ENCODE measurements around a stretch of chr18.

GRCh38 chr18:50656894-50657580 lies 97.2 kb downstream of the MAPK4 start:
- PRO-cap: no peak
- RRBS, 2 experiments: no CpG with 5 or more reads among the region's 9 CpGs

- PRO-cap: no peak
- RRBS, 2 experiments: no CpG with 5 or more reads among the region's 8 CpGs
These were observed 102.9 kb downstream of the MRO start for GRCh38 chr18:50716734-50717537.

- PRO-cap: no peak
- RRBS, 2 experiments: no CpG with 5 or more reads among the region's 1 CpG
These were observed 23.0 kb upstream of the MRO start for GRCh38 chr18:50842751-50843348.

DNA sequence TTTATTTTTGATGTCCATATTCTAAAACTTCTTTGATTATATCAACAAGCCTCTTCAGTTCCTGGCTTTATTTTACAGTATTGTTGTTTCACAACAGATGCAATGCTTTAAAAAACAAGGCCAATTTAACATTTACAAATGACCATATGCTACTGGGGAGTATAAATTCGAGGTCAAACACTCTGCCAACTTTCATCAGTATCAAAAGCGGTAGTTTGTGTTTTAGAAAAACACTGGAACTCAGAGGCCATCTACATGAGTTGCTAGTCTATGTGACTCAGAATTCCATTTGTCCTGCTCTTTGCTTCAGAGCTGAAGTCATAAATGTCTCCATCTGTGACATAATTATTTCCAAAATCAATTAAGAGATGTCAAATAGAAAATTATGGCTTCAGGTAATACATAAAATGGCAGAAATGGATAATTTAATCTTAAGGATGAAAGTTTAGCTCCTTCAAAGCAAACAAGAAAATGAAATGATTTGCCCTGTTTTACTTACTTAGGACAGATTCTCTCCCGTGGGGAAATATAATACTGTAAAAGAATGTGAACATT lies 3.8 kb downstream of the MEX3C start:
- PRO-cap: no peak
- RRBS, 2 experiments: no CpG with 5 or more reads among the region's 3 CpGs

GRCh38 chr18:51211738-51212204 lies 14.3 kb upstream of the MEX3C start:
- PRO-cap: no peak
- RRBS, 2 experiments: no CpG with 5 or more reads among the region's 1 CpG

GRCh38 chr18:54357134-54357741 lies 420 bp downstream of the STARD6 start:
- PRO-cap: bidirectional peak, plus-strand start at chr18:54357439, minus-strand start at chr18:54357452; bidirectional peak, plus-strand start at chr18:54357636, minus-strand start at chr18:54357590
- RRBS, 2 experiments: 2% methylated on average over 6 of the region's 21 CpGs

- PRO-cap: no peak
- RRBS, 2 experiments: no CpG with 5 or more reads among the region's 5 CpGs
These were observed 59.6 kb upstream of the DYNAP start for GRCh38 chr18:54531283-54532056.

- PRO-cap: no peak
- RRBS, 2 experiments: no CpG with 5 or more reads among the region's 3 CpGs
These were observed 228.3 kb upstream of the CCDC68 start for GRCh38 chr18:55187567-55188044.

GRCh38 chr18:55413364-55413919 lies 174.6 kb downstream of the TCF4 start:
- PRO-cap: no peak
- RRBS, 2 experiments: no CpG with 5 or more reads among the region's 1 CpG

DNA sequence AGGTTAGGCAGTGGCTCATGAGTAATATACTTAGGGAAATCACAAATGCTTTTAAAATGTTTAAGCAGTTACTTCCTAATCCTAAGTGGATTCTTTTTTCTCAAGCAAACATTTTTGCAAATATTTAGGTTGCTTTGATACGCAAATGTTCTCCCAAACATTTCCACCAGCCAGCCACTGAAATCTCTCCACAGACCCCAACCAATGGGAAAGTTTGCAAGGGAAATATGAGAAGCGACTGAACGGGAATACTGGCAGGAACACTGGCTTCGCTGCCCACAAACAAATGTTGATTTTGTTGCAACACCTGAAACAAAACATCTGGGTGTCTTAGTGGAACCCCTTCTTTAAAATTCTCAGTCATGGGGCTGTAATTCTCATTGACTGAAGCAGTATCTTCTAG lies 168.4 kb downstream of the TCF4 start:
- PRO-cap: no peak
- RRBS, 2 experiments: no CpG with 5 or more reads among the region's 4 CpGs

DNA sequence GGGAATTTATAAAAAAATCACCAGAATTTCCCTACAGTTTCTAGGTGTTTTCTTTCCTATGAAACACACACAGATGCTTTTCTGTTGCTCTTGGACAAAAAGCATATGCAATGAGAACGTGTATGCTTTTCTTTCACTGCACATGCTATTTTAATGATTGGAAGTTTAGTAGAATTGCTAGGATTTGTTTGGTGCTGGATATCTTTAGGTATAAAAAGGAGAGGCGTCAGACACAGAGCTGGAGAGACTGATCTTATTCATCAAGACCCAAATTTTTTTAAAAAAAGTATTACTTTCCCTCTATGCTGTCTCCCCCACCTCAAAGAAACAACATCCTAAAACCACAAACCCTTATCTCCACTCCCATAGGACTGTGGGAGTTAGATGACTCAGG lies 144.0 kb upstream of the TCF4 start:
- PRO-cap: no peak
- RRBS, 2 experiments: no CpG with 5 or more reads among the region's 2 CpGs

GRCh38 chr18:55781284-55781915 lies 193.4 kb upstream of the TCF4 start:
- PRO-cap: no peak
- RRBS, 2 experiments: no CpG with 5 or more reads among the region's 6 CpGs

DNA sequence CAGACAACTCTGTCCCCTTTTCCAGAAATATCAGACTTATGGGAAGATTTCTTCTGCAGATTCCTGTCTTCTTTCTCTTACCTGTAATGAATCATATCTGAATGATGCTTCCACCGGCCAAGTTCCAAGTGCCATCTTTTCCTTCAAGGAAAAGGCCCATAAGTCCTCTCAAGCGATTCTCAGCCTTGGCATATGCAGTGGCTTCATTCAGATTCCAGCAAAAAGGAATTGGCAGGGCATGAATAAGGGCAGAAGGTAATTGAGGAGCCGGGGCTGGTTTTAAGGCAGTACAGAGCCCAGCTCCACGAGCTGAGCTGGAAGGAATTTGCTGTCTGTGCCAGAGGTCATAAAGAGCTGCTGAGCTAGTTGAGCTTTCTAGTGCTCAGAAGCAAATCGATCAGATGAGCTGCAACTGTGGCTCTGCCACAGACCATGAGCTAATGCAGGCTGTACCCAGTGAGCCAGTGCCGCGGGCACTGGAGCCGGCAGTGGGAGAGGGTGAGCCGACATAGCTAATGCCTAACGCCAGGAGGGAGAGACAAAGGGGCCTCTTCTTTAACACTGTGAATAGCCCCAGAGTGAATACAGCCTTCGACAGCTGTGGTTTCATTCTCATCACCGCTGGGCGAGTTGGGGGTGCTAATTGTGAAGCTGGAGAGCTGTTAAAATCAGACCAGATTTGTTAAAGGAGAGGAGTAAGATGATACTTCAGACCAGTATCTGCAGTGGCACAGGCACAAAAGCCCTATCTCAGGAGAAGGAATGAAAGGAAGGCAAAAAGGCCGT lies 410.0 kb upstream of the TCF4 start:
- PRO-cap: no peak
- RRBS, 2 experiments: no CpG with 5 or more reads among the region's 14 CpGs

- PRO-cap: no peak
- RRBS, 2 experiments: no CpG with 5 or more reads among the region's 4 CpGs
These were observed 438.5 kb downstream of the TXNL1 start for GRCh38 chr18:56199856-56200410.

DNA sequence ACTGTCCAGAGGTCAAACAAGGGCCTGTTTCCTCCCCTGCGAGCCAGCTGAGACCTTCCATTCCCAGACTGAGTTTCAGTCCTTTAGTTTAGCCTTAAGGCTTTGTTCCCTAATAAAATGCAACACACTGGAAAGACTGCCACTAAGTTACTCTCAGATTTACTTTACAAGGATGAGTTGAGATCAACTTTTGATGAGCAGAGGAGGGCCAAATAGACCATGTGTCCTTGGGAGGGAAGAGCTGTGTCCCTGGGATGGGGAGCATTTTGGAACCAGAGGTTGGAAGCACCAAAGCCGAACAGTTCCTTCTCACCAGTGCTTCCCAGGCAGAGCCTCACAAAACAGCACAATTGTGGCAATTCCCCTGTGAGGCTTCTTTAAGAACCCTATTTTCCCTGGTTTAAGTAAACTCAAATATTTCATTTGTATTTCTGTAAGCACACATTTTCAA lies 63.3 kb downstream of the TXNL1 start:
- PRO-cap: no peak
- RRBS, 2 experiments: no CpG with 5 or more reads among the region's 2 CpGs

DNA sequence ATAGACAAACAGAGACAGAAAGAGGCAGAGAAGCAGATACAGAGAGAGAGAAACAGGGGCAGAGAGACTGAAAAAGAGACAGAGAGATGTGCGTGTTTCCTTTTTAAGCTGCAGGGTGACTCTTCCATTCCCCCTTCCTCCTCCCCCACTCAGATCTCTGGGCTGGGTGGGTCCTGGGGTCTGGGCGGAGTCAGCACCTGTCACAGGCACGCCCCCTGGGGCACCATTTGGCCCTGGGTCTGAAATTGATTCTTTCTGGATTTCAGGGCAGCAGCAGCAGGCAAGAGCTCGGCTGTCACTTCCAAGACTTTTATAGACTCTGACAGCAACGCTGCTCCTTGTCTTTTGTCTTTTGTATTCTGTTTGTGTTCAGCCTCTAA lies 3.8 kb downstream of the BOD1L2 start:
- PRO-cap: no peak
- RRBS, 2 experiments: no CpG with 5 or more reads among the region's 5 CpGs

- PRO-cap: no peak
- RRBS, 2 experiments: under 1 to 2% methylated on average over 12 to 13 of the region's 29 CpGs
These were observed 548 bp upstream of the ONECUT2 start for GRCh38 chr18:57434581-57435070.

- PRO-cap: no peak
- RRBS, 2 experiments: no CpG with 5 or more reads among the region's 9 CpGs
These were observed 46.5 kb upstream of the NARS1 start for GRCh38 chr18:57667866-57668875.

GRCh38 chr18:57901685-57902234 lies 98.6 kb upstream of the ATP8B1 start:
- PRO-cap: no peak
- RRBS, 2 experiments: no CpG with 5 or more reads among the region's 9 CpGs

- PRO-cap: no peak
- RRBS, 2 experiments: no CpG with 5 or more reads among the region's 12 CpGs
These were observed 236.1 kb downstream of the NEDD4L start for GRCh38 chr18:58280069-58280663.

All from HEK293 (cell line).